ENCODE measurements around the genes HMGB3, PRRG3, MAGEA3 and MAGEA12.

DNA sequence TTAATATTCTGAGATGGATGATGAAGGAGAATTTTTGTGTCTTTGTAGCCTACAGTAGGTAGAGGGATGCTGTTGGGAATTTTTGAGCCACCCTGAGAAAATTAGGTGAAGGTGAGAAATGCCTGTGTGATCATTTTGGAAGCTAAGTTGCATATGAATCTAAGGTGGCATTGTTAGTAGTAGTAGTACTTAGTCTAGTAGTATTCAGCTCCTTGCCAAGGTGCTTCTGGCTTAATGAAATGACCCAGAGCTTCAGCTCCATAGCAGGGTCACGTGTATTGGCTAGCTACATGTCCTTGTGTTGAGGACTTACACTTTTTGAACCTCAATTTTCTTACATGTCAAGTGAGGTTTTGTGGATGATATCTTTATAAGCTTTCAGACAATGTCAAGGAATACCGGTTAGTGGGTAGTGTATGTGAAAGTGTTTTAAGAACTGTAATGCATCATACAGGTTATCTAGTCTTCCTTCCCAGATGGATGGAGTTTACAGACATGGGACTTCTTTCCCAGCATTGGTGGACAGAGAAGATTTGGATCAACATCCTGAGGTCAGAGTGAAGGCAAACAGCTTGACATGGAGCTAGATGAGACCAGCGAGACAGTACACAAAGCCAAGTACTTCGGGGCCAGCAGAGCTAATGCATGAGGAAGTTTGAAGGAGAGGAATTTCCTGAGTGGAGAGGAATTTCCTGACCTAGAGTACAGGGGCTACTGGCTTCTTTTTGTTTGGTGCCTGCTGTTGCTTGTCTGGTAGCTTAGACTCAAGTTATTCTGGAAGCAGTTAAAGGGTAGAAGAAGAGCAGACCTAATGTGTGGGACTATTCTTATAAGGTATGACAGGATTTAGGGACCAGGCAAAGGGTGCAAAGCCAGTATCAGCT, 68.8 kb upstream of the EOLA2 start:
- PRO-cap = no peak
- RAMPAGE, long total RNA, 4 experiments = no peak in any of the 4 experiments

- PRO-cap = no peak
- RAMPAGE, long total RNA, 4 experiments = no peak in any of the 4 experiments
Observed at GRCh38 chrX:150365856-150366902, 3.1 kb downstream of the MAMLD1 start.

DNA sequence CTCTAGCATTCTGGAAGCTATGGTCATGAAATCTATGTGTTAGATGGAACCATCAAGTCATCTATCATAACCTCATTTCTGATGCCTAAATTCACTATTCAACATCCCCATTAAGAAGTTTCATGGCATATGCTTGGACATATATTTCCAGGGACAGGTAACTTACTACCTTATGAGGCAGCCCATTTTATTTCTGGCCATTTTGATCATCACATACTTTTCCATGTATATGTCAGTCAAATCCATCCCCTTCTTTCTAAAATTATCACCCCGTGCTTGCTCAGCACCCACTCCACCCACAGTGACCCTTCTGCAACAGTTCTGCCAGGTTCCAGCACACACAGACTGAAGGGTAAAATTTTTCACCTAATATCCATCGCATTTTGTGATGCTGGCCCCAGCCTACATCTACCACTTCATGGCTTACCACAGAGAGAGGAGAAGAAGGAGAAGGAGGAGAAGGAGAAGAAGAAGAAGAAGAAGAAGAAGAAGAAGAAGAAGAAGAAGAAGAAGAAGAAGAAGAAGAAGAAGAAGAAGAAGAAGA, 34.7 kb downstream of the MAMLD1 start:
- PRO-cap = no peak
- RAMPAGE, long total RNA, 4 experiments = start-site peak on the plus strand in 1 of 4 experiments, centred at position 410 of the sequence, 7 reads per replicate

DNA sequence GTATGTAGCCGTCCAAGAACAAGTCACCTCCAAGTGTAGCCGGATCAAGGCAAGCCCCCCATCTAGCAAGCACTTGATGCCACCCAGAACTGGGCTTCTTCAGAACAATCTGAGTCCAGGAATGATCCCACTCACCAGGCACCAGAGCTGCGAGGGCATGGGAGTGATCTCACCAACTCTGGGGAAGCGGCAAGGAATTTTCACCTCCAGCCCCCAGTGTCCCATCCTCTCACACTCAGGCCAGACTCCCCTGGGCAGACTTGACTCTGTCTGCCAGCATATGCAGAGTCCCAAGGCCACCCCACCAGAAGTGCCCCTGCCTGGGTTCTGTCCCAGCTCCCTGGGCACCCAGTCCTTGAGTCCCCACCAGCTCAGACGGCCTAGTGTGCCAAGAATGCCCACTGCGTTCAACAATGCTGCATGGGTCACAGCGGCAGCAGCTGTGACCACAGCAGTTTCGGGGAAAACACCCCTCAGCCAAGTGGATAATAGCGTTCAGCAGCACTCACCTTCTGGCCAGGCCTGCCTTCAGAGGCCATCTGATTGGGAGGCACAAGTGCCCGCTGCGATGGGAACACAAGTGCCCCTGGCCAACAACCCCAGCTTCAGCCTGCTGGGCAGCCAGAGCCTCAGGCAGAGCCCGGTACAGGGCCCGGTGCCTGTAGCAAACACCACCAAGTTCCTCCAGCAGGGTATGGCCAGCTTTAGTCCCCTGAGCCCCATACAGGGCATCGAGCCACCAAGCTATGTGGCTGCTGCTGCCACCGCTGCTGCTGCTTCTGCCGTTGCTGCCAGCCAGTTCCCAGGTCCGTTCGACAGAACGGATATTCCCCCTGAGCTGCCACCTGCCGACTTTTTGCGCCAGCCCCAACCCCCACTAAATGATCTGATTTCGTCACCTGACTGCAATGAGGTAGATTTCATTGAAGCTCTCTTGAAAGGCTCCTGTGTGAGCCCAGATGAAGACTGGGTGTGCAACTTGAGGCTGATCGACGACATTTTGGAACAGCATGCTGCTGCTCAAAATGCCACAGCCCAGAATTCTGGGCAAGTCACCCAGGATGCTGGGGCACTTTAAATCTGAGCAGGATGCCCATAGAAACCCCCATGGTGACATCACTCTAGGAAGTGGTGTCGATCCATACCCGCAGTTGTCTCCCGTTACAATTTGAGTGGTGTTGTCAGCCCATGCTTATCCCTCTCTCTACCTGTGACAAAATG, 56.0 kb upstream of the MTM1 start:
- PRO-cap = no peak
- RAMPAGE, long total RNA, 4 experiments = no peak in any of the 4 experiments

- PRO-cap = no peak
- RAMPAGE, long total RNA, 4 experiments = no peak in any of the 4 experiments
Observed at GRCh38 chrX:150513381-150513811, 55.0 kb upstream of the MTM1 start.

DNA sequence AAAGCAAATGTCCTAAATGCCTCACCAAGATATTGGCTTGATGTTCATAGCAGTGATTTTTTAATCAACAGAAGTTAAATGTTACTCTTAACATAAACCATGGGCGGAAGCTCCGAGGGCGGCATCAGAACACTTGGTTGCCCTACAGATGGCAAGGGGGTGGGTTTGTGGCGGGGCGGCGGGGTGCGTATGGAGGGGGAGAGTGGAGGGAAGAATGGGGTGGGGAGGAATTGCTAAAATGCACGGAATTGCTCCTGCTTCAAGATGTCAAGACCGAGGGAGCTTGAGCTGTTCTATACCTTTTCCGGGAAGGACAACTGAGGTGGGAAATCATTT, 480 bp upstream of the MTMR1 start:
- PRO-cap = no peak
- RAMPAGE, long total RNA, 4 experiments = no peak in any of the 4 experiments

GRCh38 chrX:150699084-150699327, 5.8 kb downstream of the MTMR1 start:
- PRO-cap = no peak
- RAMPAGE, long total RNA, 4 experiments = no peak in any of the 4 experiments

DNA sequence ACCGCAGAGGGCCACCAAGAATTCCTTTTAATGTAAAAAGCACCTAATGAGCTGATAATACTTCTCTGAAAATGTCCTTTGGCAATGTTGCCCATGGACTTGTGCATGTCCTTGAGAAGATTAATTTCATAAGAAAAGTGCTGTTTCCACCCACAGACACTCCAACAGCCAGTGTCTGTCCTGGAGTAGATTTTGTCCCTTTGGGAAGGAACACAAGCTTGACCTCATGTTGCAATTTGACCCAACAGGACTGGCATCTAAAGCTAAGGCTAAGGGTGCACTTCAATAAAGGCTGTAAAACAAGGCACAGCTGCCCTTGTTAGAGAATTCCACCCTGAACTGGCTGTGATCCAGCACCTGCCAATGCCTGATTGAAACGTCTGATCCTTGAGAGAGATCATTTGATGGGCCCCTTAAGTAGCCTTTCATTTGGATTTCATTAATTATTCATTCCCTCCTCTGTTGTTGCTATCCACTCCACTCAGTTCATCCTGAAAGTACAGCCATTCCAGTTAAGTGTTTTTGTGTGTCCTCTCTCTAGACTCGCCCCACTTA, 56.3 kb downstream of the CD99L2 start:
- PRO-cap = no peak
- RAMPAGE, long total RNA, 4 experiments = no peak in any of the 4 experiments

- PRO-cap = no peak
- RAMPAGE, long total RNA, 4 experiments = no peak in any of the 4 experiments
Observed at GRCh38 chrX:150869284-150869817, 29.1 kb downstream of the CD99L2 start.

GRCh38 chrX:150903018-150903710, 4.7 kb upstream of the CD99L2 start:
- PRO-cap = no peak
- RAMPAGE, long total RNA, 4 experiments = no peak in any of the 4 experiments

DNA sequence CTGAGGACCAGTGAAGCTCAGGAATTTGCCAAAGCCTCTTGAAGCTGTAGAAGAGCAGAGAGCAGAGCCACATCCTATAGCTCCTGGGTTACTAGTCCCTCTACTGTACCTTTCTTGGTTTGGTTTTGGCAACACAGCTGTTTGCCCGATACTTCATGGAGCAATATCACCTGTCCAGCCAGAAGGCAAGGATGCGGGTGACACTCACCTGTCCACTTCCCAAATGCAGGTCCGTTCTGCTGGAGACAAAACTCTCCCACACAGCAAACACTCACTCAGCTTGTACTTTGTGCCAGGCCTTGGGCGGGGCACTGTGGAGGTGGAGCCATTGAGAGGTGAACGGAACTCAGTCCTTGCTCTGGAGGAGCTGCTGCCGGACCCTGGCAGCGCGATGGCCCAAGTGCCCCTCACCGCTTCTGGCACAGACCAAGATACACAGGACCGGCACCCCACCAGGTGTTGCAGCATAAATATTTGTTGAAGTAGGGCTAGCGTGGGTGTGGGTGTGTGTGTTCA, 15.4 kb upstream of the HMGB3 start:
- PRO-cap = no peak
- RAMPAGE, long total RNA, 4 experiments = no peak in any of the 4 experiments

DNA sequence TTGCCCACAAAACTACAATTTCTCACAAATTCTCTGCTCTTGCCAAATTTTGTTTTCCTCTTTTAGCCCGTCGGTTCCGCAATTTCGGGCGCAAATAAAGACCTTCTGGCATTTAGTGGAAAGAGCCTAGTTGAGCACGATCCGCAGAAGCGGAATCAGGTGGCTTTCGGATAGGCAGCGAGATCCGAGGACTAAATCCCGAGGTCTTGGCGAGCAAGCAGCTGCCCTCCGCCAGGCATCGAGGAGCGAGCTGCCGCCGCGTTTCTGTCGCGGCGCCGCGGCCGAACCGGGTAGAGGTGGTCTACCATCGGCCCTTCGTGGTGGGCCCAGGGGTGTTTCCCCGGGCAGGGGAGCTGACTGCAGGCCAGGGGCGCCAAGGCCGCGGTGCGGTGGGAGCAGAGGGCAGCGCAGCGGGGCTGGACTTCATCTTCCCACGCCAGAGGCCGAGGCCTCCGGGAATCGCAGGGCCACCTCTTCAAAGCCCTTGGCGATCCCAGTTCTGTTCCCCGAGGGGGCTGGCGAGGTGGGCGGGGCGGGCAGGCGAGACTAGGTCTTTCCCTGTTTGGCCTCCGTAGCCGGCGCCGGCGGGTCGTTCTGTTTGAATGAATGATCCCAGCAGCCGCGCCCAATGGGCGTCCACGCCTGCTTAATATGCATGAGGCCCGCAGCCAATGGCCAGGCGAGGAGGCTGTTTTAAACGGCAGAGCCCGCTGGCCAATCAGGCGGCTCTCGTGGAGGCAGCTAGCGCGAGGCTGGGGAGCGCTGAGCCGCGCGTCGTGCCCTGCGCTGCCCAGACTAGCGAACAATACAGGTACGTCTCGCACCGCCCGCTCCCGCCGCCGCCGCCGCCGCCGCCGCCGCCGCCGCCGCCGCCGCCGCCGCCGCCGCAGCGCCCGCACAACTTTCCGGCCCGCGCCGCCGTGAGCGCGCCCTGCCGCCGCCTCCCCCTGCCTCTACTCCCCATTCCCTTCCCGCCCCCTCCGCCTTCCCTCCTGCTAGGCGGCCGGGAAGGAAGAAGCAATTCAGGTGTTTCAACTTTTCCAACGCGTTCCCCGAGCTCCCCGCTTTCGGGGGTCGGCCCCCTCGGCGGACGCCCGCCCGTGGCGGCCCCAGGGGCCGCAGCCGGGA, at the start of gene HMGB3:
Gene HMGB3, plus strand, starts transcription at position 770 of the 1,128 bp plus-strand sequence.
- PRO-cap = no peak
- RAMPAGE, long total RNA, 4 experiments = start-site peak on the plus strand in 4 of 4 experiments, centred at positions 758 to 769 of the sequence, 59 to 549 reads per replicate

DNA sequence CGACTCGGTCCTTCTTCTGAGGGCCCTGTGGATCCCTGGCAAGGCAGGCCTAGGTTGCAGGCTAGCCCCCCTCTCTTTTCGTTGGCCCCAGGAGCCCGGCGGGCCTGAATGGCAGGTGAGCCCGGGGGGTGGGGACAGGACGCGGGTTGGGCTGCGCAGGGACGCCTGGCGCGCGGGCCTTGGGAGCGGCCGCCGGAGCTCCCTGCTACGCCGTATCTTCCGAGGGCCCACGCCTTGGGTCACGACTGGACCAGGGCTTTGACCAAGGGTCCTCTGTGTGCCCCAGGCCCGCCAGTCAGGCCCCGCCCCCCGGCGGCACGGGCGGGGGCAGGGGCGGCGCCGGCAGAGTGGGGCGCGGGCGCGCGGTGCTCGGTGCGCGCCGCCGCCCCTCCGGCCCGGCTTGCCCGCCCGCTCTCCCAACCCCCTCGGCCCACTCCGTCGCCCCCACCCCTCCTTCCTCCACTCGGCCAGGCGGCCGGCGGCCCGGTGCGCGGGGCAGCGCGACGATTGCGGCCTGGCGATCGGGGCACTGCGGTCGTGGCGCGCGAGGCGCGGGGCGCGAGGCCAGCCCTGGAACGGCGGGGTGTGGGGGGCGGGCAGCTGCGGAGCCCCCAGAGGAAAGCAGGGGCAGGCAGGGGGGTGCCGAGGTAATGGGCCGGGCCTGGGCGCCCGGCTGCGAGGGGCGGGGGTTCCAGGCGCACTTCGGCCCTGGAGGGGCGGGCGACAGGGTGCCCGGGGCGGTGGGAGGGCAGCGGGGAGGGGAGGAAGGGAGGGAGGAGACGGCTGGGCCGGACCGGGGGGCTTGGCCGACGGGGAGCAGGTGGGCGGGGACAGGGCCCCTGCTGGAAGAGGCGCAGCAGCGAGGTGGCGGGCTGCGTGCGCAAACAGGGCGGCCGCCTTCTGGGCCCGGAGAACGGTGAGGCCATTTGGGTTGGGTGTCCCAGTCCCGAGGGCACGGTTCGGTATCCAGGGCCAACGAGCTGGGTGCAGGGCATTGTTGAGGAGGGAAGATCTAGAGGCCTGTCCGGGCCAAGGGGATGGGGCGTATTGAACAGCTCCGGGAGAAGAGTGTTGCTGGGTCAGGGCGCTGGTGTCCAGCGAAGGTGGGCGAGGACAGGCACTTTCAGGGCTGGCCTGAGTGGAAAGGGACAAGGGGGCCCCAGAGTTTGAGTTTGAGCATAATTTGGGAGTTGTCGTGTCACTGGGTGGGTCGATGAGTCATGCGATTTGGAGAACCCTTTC, at the start of gene PRRG3:
Gene PRRG3, plus strand, starts transcription at position 830 of the 1,242 bp plus-strand sequence.
- PRO-cap = no peak
- RAMPAGE, long total RNA, 4 experiments = no peak in any of the 4 experiments

DNA sequence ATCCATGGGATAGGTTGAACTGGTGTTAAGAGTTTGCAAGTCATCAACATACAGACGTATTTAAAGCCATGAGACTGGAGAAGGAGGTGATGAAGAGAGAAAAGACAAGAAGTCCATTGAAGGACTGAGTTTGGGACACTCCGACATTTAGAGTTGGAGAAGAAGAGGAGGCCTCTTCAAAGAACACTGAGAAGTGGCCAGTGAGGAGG, 119 bp upstream of the CNGA2 start:
- PRO-cap = no peak
- RAMPAGE, long total RNA, 4 experiments = no peak in any of the 4 experiments

DNA sequence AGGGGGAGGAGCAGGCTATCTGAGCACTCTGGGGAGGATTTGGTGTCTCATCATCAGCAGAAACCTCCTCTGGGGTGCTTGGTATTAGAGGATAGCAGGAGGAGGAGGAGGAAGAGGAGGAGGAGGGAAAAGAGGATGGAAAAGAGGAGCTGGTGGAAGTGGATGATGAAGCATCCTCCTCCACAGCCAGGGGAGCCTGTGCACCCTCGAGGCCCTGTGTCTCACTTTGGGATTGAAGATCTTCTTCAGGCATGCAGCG, 3.1 kb downstream of the MAGEA10 start:
- PRO-cap = no peak
- RAMPAGE, long total RNA, 4 experiments = no peak in any of the 4 experiments

- PRO-cap = no peak
- RAMPAGE, long total RNA, 4 experiments = no peak in any of the 4 experiments
Observed at GRCh38 chrX:152698400-152698931, at the start of gene MAGEA3. MAGEA3 (plus strand) TSS chrX:152698794.

DNA sequence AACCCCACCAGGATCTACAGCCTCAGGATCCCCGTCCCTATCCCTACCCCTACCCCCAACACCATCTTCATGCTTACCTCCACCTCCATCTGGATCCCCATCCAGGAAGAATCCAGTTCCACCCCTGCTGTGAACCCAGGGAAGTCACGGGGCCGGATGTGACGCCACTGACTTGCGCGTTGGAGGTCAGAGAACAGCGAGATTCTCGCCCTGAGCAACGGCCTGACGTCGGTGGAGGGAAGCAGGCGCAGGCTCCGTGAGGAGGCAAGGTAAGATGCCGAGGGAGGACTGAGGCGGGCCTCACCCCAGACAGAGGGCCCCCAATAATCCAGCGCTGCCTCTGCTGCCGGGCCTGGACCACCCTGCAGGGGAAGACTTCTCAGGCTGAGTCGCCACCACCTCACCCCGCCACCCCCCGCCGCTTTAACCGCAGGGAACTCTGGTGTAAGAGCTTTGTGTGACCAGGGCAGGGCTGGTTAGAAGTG, at the start of gene MAGEA12:
Gene MAGEA12, plus strand, starts transcription at position 167 of the 485 bp plus-strand sequence.
- PRO-cap = no peak
- RAMPAGE, long total RNA, 4 experiments = no peak in any of the 4 experiments

GRCh38 chrX:153056629-153056775, 232 bp downstream of the PNMA3 start:
- PRO-cap = no peak
- RAMPAGE, long total RNA, 4 experiments = no peak in any of the 4 experiments

DNA sequence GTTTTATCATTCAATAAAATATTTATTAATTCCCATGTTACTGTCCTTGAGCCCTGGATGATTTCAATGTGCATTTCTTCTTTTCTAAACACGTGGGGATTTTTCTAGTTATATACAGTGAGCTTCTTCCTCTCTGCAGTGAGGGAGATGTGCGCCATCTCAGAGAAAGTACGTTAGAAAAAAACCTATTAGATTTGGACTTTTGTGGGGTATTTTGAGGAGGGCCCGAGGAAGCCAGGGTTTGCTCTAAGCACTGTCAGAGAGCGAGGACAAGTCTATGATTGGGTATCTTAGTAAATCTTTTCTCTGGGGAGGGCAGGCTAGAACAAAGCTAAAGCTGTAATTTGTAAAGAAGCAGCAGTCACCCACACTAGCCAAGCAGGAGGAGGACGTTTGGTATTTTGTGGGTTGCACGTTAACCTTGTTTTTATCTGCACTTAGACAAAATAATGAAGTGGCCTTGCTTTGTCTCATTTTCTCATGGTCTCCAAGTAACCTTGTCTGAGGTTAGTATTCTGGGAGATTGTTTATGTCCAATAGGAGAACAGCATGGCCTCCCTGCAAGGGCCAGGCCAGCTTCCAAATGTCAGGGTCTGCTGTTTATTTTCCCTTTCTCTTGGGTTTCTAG, 30.1 kb downstream of the PNMA6E start:
- PRO-cap = no peak
- RAMPAGE, long total RNA, 4 experiments = no peak in any of the 4 experiments

DNA sequence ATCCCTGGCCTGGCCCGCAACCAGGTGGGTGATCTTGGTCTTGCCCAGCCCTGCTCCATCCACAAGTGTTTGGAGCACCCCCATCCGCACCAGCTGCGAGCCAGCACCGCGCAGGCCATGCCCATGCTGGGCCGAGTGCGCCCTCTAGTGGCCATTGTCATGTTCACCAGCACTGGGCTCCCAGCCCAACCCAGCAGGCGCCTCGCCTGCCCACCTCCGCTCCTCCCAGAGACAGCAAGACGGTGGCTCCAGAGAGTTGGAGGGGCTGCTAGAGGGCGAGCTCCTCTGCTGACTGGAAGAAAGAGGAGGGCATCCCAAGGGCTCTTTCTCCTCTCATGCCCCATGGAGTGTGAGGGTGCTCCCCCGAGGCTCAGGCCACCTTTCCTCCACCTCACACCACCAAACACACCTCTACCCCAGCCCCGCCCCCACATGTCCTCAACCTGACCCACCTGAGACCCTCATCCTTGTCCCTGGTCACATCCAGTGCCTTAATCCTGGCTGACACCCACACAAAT, 9.8 kb upstream of the ATP2B3 start:
- PRO-cap = no peak
- RAMPAGE, long total RNA, 4 experiments = no peak in any of the 4 experiments

Data from omental fat pad (tissue), 4 donors.